PC-3 (cell line): ENCODE data around the gene GPAM.

- RAMPAGE, long total RNA: no peak
These were observed 18.4 kb downstream of the MXI1 start for GRCh38 chr10:110225429-110226555.

GRCh38 chr10:110296515-110297053 is 8.1 kb downstream of the SMNDC1 start:
- RAMPAGE, long total RNA: no peak

GRCh38 chr10:110357232-110358217 is 52.8 kb upstream of the SMNDC1 start:
- RAMPAGE, long total RNA: no peak

DNA sequence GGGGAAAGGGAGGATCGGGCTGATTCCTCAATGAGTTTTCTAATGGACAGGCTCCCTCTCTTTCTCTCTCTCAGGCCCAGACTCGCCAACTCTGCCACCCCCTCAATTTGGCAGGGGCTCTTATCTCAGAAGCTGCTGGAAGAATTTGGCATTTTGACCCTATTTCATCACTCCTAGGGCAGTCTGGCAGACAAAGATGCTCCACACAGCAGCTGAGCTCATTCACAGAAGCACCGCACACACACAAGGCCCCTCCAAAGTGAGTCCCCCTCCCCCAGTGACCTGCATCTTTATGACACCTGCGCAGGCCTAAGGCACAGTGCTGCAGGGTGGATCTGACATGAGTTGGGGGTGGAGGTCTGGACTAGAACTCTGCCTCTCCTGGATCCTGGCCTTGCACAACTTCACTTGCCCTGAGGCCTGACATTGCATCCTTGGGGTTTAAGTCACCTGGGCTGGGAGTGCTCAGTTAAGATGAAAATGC is 41.2 kb upstream of the DUSP5 start:
- RAMPAGE, long total RNA: no peak

DNA sequence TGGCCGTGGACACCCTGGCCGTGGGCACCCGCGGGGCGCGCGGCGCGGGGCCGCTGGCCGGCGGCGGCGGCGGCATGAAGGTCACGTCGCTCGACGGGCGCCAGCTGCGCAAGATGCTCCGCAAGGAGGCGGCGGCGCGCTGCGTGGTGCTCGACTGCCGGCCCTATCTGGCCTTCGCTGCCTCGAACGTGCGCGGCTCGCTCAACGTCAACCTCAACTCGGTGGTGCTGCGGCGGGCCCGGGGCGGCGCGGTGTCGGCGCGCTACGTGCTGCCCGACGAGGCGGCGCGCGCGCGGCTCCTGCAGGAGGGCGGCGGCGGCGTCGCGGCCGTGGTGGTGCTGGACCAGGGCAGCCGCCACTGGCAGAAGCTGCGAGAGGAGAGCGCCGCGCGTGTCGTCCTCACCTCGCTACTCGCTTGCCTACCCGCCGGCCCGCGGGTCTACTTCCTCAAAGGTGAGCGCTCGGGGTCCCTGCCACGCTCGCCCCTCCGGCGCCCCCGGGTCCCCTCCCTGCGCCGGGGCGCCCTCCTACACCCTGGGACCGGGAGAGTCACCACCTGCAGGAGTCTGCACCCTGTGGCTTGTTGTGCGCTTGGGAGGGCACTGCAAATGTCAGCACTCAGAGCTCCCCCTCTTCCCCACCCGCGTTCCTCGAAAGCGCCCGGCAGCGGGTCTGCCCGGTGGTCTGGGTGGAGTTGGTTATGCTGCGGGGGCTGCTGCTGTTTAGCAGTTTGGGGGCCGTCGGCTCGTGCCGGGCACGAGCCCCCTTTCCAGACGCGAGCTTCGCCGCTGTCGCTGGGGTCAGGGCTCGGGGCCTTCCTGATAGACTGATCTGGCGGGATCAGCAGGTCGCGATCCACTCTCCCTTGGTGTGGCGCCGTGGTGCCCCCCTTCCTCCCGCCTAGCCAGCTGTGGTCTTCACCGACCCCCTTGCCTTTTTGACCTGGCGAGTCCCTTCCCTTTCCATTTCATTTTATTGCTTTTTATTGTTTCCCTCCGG is 640 bp downstream of the DUSP5 start:
- RAMPAGE, long total RNA: no peak

DNA sequence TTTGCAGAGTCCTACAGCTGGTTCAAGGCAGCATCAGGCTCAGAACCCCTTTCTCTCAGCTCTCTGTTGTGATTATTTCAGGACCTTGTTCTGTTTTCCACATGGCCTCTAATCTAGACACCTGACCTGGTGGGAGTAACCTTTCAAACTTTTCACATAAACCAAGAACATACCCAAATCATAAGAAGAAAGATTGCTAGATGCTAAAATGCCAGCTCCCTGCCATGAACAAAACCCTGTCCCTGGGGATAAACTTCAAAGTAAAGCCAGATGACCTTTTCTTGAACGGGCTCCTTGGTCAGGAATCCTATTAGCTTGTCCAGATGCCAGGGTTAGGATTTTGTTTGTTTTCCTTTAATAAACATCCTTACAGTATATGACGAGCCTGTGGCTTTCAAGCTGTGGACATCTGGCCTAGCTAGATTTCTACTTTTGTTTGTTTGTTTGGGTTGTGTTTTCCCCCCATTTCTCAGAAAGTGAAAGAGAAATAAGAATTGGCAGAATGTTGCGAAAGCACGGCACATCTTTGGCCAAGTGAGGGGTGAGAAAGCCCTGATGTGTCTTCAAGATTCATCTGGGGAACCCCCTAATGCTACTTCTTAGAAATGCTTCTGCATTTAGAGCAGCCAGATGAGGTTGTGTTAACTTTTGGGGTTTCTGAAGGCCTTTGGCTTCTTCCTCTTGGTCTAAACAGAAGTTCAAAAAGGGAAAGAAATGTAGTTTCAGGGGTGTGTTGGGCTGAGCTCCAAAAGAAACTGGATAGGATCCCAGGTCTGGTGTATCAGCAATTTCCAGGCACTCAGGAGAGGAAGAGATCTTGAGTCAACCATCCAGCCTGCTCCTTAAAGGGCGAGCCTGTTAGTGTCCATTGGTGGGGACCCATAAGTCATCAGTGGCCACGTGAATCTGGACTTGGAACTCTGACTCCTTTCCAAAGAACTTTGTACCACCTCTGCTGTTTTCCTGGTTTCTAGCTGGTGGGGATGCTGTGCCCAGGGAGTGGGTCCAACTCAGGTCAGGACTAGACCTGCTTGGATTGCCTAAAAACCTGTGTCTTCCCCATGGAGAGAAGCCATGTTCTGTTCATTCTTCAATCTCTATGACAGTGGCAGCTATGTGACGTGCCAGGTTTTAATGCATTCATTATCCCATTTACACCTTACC is 6.4 kb downstream of the DUSP5 start:
- RAMPAGE, long total RNA: no peak

DNA sequence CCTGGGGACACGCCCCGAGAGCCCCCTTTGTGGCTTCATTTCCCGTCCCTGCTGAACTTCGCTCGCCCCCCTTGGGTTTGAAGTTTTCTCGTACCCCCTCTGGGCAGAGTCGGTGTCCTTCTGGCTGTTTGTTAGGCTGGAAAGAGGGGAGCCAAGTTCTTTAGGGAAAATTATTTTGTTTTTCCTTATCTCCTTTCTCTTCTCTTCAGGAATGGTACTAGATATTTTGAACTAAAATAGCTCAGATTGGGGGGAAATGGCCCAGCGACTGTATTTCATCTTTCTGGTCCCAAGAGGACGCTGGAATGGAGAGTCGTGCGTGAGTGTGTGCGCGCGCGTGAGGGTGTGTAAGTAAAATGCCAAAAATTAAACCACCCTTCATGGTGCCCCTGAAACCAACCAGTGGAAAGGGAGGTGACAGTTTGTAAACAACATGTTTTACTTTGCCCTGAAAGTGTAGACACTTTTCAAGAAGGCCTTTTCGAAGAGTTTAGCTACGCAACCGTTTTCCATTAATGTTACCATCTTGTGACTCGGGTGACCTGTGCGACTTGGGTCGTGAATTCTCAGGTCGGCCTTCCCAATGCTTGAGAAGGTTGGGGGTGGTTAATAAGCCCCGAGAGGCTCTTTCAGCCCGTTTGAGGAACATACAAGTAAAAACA is 677 bp downstream of the RBM20 start:
- RAMPAGE, long total RNA: no peak

DNA sequence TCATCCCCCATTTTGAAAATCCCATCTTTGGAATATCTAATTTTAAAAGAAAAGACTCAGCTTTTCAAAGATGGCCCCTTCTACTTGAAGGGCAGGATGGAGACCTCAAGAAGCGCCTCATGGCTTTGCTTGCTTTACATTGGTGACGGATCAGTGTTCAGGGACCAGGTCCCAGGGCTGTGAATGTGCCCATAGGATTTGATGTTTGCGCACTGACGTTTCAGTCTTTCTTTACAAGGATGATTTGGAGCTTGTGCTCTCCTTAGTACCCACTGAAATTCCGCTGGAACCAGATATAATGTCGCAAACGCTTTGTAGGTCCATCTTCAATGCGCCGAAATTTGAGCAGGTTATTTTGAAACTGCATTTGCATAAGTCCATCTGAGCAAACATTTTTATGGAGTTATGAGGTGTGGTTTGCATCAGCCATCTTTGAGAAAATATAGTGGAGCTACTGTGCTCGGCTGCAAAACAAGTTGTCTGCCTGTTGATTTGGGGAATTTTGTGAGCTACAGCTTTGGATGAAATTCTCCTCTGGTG is 2.3 kb downstream of the RBM20 start:
- RAMPAGE, long total RNA: no peak

GRCh38 chr10:110803842-110804383 is 67.8 kb upstream of the PDCD4 start:
- RAMPAGE, long total RNA: no peak

DNA sequence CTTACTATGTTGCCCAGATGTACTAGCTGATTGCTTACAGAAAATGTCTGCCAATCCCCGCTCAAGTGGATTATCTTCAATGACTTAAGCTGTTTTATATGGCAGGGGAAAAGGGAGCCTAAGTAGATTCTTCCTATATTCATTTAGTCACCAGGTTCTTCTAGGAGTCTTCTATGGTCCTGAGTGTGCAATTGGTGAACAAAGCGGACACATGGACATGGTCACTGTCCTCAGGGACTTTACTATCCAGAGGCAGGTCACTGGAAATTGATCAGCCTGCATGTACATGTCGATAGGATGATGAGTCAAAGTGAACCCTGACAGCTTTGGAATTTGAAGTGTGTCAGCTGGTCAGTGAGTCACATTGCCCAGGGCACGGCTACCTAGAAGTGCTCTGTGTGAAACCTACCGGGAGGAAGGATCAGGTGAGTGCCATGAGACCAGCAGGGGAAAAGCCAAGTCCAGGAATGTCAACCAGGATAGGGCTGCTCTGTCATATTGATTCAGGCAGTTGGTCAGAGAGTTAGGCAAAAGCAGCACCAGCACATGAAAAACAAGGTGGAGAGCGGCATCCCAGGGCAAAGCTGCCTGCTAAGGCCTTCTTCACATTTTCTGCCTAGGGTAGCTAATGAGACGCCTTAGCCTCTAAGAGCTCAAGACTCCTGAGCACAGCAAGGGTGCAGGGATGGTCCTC is 19.5 kb upstream of the PDCD4 start:
- RAMPAGE, long total RNA: no peak

- RAMPAGE, long total RNA: no peak
These were observed 70.6 kb downstream of the SHOC2 start for GRCh38 chr10:110989969-110990524.

DNA sequence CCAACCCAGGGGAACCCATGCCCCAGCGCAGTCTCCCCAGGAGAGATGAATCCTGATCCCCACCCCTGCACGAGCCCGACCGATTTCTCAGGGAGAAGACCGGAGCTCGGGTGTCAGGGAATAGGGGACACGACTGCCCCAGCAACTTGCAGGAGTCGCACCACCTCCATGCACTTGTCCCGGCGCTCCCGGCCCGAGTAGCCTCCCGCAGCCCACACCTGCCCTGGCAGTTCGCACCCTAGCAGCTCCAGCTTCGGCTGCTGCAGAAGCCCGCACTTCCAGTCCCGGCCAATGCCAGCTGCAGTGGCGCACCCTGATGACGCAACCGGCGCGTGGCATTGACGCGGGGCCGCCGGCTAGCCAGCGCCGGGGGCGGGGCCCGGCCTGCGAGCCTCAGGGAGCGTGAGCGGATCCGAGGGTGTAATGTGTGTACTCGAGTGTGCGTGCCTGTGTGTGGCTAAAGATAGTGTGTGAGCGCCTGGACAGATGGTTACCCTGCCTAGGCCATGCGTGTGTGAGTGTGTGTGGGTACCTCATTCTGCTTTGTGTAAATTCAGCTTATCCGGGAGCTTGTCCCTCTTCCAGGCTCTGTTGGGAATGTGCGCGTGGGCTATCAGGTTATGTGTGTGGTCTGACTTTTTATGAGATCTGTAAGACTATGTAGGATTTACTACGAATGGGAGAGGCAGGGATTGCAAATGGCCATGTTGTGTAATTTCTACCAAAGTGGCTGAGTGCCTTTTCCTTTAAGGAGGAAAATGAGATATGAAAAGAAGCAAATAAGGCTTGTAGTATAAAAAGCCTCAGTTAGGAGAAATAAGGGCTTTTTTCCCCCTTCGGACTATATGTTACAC is at the start of gene GPAM:
GPAM (minus strand) TSS at position 310 of the 854 bp plus-strand sequence.
- RAMPAGE, long total RNA: no peak

DNA sequence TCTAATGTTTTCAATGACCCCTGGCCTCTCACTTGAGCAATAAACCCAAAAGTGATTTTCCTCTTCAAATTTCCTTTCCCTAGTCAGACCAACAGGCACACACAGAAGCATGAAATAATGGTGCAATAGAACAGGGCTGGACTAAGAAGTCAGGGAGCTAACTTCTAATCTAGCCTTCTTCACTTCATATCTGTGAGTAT is 21.7 kb upstream of the TECTB start:
- RAMPAGE, long total RNA: no peak

DNA sequence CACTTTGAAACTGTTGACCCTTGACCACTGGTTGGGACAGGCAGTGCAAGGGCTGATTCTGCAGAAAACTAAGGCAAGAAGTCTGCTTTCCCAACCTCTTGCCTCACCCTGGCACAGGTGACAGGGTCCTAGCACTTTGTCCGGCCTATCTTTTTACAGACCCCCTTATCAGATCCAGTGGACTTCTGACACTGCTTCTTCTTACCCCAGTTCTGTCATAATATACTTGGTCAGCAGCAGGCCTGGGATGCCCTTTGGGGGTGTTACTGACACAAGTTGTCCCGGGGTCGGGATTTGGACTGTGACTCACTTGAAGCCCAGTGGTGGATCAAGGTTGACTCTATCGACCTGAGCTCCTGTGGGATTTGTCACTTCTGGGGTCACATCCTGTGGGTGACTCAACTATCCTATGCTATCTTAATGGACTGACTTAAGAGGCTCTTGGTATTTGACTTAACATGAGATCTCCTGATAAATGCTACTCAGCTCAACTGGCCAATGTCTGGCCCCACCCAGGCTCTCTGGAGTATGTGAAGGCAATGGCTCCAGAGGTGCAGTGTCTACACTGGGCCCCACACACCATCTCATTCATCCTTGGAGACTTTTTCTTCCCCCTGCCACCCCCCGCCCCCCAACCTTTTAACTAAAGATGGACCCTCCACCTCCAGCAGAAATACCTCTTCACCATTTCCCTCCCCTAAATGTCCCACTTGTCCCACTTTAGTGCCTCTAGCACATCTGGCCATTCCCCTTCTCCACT is 6.1 kb downstream of the ACSL5 start:
- RAMPAGE, long total RNA: no peak

GRCh38 chr10:112430657-112431144 is 16.0 kb downstream of the ZDHHC6 start:
- RAMPAGE, long total RNA: no peak

DNA sequence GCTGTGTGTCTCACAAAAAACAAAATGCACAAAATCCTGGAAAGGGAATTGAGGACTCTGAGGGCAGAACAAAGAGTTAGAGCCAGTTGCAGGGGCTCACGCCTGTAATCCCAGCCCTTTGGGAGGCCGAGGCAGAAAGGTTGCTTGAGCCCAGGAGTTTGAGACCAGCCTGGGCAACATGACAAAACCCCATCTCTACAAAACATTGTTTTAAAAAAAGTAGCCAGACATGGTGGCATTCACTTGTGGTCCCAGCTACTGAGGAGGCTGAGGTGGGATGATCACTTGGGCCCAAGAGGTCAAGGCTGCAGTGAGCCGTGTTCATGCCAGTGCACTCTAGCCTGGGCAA is 205.3 kb downstream of the VTI1A start:
- RAMPAGE, long total RNA: no peak

DNA sequence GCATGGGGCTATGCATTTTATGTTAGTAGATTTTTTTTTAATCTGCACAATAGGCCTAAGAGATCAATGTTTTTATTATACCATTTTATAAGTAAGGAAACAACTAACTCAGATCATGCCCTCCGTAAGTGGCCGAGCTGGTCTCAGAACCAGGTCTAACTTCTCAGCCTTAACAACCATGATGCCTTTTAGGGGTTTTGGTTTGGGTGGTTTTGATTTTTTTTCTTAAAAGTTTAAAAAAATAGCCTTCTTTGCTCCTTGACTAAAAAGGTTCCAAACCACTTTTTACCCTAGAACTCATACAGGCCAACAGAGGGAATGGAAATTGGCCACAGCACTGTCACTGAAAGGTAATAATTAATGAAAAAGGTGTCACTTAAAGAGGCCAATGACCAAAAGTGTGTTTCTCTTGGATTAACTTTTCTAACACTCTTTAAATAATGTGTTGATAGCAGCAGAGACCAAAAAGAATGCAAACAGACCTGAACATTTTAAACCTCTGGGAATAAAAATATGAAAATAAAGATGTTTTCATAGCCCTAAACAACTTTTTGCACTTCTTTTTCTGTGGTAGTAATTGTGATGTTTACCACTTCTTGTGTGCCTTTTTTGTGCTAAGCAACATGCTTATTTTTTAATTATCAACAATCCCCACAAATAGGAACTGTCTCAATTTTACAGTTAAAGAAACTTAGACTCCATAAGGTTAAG is 221.1 kb upstream of the TCF7L2 start:
- RAMPAGE, long total RNA: no peak

DNA sequence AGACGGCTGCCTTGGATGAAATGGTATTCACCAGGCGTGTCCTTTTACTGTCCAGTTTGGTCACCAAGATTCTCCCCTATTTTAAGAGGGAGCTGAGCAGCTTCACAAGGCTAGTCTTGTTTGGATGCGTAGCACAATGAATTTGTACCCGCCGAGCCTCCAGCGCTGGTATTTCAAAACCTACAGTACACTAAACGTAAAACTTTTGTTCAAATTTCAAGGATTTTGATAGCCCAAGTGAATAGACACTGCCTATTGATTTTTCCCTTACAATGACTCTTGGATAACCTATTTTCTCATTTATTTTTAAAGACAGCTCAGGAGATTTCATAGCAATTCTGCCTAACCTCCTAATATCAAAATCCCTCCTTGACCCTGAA is 118.6 kb upstream of the TCF7L2 start:
- RAMPAGE, long total RNA: no peak

DNA sequence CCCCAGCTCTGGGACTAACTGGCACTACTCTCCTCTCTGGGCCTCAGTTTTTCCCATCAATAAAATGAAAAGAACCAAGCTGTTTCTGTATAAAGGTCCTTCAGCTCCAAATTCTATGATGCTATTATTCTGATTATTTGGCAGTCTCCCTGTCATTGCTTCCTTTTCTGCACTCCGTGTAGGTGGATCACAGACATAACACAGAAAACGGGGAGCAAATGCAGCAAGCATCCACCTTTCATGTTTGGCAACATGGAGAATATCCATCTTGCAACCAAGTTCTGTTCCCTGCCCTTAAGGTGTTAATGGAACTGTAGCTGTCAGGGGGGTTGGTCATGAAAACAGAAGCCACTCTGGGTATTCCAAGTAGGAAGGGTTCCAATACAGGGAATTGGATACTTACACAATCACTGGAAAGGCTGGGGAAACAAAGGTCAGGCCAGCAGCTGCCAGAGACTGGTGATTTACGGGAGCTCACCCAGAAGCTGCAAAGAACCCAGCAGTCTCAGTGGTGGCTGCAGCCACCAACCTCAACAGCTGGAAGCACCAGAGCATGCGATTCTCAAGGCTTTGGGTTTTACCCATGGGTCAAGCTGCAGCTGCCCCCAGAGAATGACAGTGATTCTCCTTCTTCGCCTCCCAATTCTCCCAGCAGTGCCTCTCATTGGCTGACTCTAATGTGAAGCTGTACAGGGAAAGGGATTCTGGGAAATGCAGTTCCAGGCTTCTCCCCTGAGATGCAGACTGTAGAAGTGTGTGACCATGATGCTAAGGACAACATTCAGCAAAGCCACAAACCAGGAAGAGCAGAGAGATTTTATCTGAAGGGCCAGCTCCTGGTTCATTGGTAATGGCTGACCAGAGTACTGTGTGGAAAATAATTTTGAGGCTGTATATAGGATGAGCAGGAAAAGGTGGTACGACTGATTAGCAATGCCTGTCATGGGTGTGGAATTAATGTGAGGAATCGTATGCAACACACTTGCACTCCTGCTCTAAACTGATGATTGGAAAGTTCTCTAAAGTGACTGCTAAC is 107.2 kb upstream of the TCF7L2 start:
- RAMPAGE, long total RNA: no peak

- RAMPAGE, long total RNA: no peak
These were observed 255 bp upstream of the TCF7L2 start for GRCh38 chr10:112949799-112950185.